ENCODE results near the gene FXN.

GRCh38 chr9:67832506-67832951, 26.2 kb upstream of the ANKRD20A1 start:
- PRO-cap, result no peak
- RAMPAGE, long total RNA, result no peak

GRCh38 chr9:68446639-68447330, 90.4 kb downstream of the PGM5 start:
- PRO-cap, result bidirectional peak, plus-strand start at chr9:68447083, minus-strand start at chr9:68446819
- RAMPAGE, long total RNA, result no peak

DNA sequence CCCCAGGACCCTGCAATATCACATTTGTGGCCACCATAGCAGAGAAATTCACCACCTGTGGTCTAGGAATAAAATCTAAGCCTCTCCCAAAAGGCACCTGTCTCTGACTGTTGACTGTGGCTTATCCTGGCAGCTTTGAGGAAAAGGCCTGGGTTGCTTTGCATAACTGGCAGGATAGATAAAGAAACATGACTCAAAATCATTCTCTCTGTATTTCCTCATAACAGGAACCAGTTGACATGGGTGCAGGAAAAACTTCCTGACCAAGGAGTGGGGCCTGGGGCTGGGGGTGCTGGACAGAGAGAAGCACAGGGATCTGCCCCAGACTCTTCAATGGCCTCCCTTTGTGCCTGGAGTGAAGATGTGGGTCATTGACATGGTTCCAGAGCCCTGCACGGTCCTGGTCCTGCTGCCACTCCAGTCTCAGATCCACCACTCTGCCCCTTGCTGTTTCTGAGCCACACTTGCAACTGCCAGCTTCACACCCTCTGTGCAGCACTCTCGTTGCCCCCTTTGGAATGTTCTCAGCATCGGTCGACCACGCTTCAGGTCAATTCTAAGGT, 10.0 kb downstream of the PIP5K1B start:
- PRO-cap, result no peak
- RAMPAGE, long total RNA, result no peak

- PRO-cap, result no peak
- RAMPAGE, long total RNA, result no peak
Observed at GRCh38 chr9:68845057-68845627, 65.3 kb downstream of the PABIR1 start.

GRCh38 chr9:68861403-68862005, 81.6 kb downstream of the PABIR1 start:
- PRO-cap, result no peak
- RAMPAGE, long total RNA, result no peak

DNA sequence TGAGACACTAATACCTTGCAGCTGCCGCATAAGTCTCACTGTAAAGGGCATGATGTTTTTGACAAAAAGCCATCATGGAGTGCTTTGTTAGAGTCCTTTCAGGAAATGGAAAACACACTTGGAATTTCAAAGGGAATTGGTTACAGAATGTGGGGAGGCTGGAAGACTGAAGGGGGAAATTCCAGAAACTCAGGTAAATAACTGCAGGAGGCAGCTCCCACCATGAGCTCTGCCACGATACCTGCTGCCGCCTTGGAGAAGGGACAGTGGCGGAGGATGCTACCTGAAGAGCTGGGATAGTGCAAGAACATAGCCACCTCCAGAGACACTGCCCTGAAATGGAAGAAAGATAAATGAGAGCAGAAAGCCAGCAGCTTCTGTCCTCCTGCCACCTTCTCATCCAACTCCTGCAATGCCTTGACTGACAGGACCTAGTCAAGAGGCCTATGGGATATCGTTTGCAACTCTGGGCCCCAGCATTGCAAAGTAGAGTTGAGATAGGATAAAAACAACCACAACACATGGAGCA, 66.8 kb downstream of the PRKACG start:
- PRO-cap, result no peak
- RAMPAGE, long total RNA, result no peak

- PRO-cap, result unidirectional peak, plus-strand start at chr9:69035752; bidirectional peak, plus-strand start at chr9:69036044, minus-strand start at chr9:69035997
- RAMPAGE, long total RNA, result no peak
Observed at GRCh38 chr9:69035617-69036349, at the start of gene FXN. Gene FXN, plus strand, starts transcription at chr9:69035752.

GRCh38 chr9:69067790-69068922, 32.6 kb downstream of the FXN start:
- PRO-cap, result no peak
- RAMPAGE, long total RNA, result no peak

- PRO-cap, result no peak
- RAMPAGE, long total RNA, result no peak
Observed at GRCh38 chr9:69105065-69105657, 68.9 kb upstream of the TJP2 start.

GRCh38 chr9:69170636-69171547, 3.2 kb upstream of the TJP2 start:
- PRO-cap, result no peak
- RAMPAGE, long total RNA, result no peak

DNA sequence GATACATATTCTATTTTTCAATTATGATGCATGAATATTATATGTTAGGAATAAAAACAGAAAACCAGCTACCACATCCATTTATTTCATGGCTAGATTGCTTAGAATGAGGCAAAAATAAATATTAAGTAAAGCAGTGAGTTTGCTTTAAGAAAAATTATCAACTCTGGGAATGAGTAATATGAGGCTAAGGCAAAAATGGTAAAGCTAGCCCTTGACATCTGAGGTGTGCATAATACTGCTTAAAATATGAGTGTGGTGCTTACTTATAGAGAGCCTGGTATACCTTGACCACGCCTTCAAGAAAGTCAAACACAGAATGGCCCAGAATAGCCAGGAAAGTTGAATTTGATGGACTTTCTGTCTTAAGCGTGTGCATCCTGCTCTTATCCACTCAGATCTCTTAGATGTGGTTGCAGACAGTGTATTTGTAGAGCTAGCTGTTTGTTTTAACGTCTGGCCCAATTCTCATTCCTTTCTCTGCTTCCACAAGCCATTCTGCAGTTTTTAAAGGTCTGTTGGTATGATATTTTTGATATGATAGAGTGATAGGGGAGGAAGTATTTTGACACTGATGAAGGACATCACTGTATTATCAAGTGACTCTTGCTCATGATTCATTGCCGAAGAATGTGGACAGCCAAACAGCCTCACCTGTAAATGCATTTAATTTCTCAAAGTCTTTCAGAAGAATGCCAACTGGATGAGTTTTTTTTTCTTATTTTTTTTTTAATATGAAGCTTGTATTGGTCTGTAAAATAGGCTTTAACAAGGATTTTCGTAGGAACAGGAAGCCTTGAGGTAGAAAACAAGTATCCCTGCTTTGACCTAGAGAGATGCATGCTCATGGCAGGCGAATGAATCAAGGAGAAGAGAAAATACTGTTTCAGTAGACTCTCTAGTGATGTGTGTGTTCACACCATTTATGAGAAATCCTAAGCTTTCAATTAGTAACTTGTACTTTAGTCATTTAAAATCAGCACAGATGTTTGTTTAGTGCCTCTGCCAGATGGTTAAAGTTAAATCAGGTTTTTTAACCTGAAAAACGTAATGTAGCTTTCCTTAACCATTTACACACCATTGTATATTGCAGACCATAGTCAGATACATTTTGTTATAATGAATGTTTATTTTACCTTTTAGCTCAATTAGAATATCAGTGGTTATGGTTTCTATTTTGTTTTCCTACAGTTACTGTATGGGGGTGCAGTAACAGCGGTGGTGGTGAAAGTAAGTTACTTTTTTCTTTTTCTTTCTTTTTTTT, 4.6 kb downstream of the TJP2 start:
- PRO-cap, result no peak
- RAMPAGE, long total RNA, result no peak

DNA sequence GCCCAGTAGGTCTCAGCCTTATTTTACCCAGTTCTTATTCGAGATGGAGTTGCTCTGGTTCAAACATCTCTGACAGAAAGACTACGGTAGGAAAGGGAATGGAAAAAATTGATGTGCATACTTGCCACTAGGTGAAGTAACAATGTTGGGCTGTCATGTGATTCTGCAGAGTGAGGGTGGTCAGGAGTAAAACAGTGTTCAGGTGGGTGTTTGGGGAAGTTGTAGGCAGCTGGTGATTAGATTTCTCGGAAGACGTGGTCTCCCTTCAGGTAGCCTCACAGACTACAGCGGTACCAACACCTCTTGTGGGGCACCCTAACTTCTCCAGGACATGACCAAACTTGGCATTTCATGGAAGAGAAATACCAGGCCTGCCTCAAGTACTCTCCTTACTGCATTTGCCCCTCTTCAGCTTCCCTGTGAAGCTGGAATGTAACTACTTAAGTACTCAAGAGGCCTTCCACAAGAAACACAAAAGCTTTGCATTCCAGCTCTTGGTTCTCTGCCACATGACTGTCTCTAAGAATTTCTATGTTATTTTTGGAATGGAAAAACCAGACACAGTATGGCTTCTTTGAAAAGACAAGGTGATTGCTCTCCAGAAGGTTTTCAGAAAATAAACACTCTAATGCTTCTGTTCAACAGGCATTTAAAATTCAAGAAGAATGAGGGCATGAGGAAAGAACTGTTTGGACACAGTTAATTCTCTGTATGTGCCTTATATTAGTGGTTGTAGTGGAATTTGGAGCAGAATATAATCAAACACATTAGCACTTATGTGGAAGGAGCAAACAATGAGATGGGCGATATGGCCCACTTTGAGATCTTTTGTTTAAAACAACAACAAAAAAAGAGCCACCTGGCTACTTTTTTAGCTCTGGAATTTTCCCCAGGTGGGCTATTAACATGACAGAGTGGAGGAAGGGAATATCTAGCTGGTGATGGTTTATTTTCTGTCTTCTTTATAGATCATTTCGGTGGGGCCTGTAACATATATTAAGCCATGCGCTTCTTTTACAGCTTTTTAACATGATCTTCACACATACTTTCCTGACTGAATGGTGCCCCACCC, 17.2 kb upstream of the ENTREP1 start:
- PRO-cap, result no peak
- RAMPAGE, long total RNA, result no peak

DNA sequence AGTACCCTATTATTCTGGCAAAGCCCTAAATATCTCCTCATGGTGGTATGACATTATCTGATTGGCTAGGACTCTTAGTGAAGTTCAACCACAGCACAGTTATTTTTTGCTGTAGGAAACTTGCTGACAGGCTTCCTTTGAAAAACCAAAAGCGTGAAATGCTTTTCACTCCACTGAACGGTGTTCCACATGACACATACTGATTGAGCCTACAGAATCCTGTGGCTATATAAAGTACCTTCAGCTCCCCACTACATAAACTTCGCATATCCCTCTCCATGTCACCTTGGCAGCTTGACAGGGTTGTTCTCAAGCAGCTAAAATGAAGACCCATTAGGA, 91.7 kb downstream of the APBA1 start:
- PRO-cap, result no peak
- RAMPAGE, long total RNA, result no peak

GRCh38 chr9:69653164-69653580, 19.0 kb downstream of the APBA1 start:
- PRO-cap, result no peak
- RAMPAGE, long total RNA, result no peak

DNA sequence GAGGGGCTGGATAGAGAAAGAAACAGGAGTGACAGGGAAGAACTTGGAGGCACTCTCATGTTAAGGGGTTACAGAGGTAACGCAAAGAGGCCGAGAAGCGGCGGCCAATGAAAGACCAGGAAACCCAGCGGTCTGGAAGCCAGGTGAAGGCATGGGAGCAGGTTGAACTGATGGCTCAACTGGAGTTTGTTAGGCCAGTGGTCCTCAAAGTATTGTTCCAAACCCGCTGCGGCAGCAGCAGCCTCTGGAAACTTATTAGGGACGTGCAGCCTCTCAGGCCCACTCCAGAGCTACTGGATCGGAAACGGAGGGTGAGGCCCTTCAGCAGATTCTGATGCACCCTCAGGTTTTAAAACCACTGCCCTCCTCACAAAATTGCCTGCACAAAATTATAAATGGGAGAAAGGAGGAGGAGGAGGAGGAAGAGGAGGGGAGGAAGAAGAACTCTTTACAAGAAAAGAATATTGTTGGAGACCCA, 775 bp upstream of the MAMDC2 start:
- PRO-cap, result unidirectional peak, plus-strand start at position 287 of the sequence
- RAMPAGE, long total RNA, result no peak

GRCh38 chr9:70069612-70070265, 26.1 kb downstream of the MAMDC2 start:
- PRO-cap, result no peak
- RAMPAGE, long total RNA, result no peak

DNA sequence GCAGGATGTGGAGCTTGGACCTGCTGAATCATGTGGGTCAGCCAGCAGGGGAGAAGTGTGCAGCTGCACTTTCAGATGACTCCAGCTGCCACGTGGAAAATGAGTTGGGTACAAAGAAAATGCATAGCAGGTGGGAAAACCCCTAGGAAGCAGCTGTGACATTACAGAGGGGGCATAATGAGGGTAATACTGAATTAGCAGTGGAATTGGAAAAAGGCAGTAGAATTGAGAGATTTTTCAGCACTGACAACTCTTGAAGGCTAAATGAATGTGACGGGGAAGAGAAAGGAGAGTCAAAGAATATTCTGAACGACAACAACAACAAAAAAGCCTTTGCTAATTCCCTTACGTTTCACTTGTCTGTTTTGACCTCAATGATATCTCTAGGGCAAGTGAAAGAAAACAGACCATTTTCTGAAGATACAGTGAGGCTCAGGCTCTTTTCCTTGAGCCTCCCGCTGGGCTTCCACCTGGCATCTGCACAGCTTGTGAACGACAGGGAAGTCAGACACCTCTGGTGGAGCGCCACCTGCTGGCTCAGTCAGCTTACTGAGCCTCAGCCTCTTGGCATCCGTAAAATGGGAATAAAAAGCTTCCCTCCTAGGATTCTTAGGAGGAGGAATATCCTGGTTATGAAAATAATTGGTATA, 67.1 kb downstream of the MAMDC2 start:
- PRO-cap, result no peak
- RAMPAGE, long total RNA, result start-site peak on the plus strand centred at position 31 of the sequence, 94 bp wide, 8 reads

GRCh38 chr9:70389320-70390134, 24.9 kb downstream of the KLF9 start:
- PRO-cap, result no peak
- RAMPAGE, long total RNA, result start-site peak on the minus strand at chr9:70389303-70389962, 59 reads

DNA sequence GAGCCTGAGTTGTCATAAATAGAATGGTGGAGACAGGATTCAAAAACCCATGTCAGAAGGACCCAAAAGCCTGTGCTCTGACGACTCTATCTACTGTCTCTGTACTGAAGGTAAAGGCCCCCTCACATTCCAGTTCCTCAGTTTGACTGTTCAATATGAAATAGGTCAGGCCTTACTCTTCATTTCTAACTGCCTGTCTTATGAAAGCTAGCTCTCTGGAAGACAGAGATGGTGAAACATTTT, 9.7 kb downstream of the KLF9 start:
- PRO-cap, result no peak
- RAMPAGE, long total RNA, result no peak

DNA sequence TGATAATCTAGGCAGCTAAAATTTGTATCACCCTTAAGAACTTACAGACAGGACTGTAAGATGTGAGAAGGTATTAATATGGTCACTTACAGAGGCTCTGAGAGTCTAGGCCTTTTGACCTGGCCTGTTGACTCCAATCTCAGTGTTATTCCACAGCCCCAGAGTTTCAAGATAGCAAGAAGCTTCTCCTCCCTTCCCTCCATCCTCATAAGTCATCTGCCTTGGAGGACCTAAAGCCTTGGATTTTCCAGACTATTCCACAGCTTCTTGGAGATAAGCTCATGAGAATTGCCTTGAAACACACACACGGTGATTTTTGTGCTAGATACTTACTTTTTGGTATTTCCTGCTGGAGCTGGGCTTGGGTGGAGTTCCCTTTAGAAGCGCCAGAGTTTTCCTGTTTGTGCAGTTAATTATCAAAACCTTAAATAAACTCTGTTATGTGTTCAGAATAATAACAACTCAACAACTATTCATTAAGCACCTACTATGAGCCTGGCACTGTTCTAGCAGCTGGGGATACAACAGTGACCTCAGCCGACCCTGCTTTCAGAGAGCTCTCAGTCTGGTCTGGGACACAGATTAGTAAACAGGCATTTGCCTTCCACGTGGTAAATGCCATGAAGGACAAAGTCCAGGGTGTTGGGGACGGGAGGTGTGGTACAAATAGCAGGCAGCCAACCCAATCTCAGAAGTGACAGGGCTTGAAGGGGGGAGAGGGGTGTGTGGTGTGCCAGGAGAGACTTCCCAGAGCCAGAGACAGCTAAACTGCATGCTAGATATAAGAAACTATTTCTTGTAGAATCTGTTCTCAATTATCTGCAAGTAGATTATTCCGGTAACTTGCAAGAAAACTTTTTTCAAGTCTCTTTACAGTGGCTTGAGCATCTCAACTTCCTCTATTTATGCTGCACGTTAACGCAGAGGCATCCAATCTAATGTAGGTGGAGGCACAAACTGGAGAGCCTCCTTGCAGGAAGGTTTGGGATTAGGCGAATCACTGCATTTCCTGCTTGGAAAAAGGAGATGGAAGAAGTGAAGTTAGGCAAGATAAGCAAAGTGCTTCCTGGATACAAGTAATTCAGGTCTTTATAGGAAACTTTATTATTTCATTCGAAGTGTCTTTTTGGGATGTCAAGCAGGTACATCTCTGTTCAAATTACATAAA, 55.9 kb upstream of the KLF9 start:
- PRO-cap, result no peak
- RAMPAGE, long total RNA, result no peak

All from vagina (tissue), 1 donor.